Measurements from ENCODE around the genes H3-3B, EVPL, EXOC7 and PRPSAP1.

DNA sequence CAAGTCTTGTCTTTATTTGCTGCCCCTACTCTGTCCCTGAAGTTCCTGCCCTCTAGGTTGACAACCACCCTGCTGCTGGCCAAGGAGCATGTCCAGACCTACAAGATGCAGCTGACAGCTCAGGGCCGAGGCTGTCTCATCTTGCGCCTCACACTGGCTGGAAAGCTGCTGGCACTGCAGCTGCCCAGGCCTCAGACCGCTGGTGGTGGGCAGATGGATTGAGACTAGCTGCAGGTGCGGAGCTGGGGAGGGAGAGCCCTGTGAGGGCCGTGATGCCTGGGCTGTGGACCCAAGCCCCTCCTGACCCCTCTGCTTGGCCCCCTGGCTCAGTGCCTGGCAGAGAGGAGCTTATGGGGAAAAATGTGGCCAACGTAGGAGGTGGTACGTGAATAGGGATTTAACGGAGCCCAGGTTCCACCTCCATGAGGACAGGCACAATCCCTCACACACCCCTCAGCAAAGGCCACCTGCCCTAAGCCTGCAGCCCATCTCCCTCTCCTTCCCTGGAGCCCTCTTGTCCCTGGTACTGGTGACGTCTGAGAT, 6.3 kb downstream of the H3-3B start:
- PRO-cap, result no peak
- RAMPAGE, long total RNA, 4 experiments, result no peak in any of the 4 experiments

DNA sequence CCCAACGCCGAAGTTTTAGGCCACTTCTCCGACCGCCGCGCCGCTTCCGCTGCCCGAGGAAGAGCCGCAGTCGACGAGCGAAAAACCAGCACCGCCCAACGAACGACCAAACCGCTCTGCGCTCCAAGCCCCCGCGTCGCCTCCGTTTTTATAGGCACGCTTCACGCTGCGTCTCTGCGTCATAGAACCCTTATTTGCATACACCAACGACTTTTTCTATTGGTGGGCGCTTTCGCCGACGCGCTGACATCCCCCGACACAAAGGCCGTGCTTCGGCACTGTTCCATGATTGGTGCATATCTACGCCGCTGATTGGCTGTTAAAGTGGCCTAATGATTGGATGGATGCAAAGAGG, at the start of gene H3-3B:
H3-3B (minus strand) TSS at position 124 of the 355 bp plus-strand sequence.
- PRO-cap, result bidirectional peak, plus-strand start outside the sequence, minus-strand start at position 124 of the sequence
- RAMPAGE, long total RNA, 4 experiments, result start-site peak on the minus strand in 3 of 4 experiments, centred at position 121 of the sequence, 9,536 to 11,667 reads per replicate

DNA sequence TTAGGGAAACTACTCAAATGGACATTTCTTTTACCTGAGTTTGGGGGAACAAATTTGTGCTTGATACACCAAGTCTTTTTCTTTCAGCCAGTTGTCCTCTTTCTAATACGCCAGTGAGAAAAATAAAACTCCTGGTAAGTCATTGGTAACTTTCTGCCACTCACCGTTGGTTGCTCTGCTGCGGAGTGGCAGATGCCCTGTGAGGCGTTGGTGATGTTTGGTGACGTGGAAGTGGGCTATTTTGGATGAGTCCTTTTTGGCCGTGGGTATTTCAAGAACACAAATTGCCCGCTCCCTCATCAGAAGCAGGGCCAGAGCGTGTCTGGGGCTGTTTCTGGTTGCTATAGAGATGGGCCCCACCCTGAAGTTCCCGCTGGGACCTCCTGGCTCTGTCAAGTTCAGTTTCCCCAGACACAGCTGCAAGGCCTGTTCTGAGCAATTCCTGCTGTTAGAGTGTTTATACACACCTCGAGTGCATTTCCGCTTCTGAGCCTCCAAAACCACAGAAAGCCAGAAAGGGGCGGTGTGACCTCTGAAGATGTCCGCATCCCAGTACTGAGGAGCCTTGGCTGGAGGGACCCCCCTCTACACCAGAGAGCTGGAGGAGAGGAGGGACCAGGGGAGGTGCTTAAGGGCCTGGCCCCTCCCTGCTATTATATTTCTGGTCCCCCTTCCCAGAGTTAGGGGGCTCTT, 9.2 kb upstream of the WBP2 start:
- PRO-cap, result no peak
- RAMPAGE, long total RNA, 4 experiments, result no peak in any of the 4 experiments

DNA sequence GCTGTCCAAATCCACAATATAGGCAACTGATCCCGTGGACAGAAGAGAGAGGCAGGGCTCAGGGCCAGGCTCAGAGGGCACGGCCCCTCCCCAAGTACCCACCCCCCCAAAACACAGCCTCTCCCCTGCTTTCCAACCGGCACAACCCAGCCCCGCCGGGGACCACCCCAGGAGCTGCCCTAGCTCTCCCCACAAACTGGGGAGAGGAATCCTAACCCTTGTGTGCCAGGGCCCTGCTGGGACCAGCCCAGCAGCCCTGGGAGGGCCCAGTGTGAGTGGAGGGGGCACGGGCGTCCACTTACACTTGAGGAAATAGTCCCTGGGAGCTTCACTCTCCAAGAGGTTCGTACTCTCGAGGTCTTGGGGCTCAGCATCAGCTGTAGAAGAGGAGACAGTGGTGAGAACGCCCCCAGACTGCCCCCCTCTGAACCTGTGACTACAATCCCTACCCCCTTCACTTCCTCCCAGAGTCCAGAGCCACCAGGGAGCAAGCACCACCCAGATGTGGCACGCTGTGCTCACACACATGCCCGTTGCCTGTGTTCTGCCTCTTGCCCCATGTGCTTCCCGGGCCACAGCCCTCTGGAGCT, 3.2 kb downstream of the TRIM47 start:
- PRO-cap, result no peak
- RAMPAGE, long total RNA, 4 experiments, result no peak in any of the 4 experiments

GRCh38 chr17:75909464-75910518, 5.1 kb upstream of the MRPL38 start:
- PRO-cap, result no peak
- RAMPAGE, long total RNA, 4 experiments, result no peak in any of the 4 experiments

GRCh38 chr17:76026823-76027872, at the start of gene EVPL:
Gene EVPL (minus strand): TSS chr17:76027306.
- PRO-cap, result no peak
- RAMPAGE, long total RNA, 4 experiments, result start-site peak on the minus strand in 4 of 4 experiments, at chr17:76027380-76027485 at its widest, 12 to 67 reads per replicate

DNA sequence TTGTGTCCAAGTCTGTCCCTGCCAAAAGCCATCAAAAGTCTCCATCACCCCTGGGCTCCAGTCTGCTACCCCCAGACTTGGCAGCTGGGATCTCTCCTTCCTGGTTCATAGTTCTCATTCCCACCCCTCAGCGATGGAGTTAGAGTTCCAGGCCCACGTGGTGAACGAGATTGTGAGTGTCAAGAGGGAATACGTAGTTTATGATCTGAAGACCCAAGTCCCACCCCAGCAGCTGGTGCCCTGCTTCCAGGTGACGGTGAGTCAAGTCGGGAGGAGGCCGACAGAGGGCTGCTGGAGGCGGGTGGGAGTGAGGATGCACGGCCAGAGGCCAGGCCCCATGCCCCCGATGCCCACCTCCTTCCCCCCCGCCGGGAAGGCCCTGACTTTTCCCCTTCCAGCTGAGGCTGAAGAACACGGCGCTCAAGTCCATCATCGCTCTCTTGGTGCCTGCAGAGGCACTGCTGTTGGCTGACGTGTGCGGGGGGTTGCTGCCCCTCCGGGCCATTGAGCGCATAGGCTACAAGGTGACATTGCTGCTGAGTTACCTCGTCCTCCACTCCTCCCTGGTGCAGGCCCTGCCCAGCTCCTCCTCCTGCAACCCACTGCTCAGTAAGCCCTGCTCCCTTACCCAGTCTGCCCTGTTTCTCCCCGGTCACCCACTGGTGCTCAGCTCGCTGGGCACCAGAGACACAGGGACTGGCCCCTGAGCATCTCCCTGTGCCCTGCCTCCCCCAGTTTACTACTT, 2.3 kb downstream of the ZACN start:
- PRO-cap, result no peak
- RAMPAGE, long total RNA, 4 experiments, result no peak in any of the 4 experiments

GRCh38 chr17:76103584-76104443, at the start of gene EXOC7:
Gene EXOC7 (minus strand): TSS chr17:76103787.
- PRO-cap, result no peak
- RAMPAGE, long total RNA, 4 experiments, result start-site peak on the minus strand in 4 of 4 experiments, at chr17:76103724-76103775 at its widest, 77 to 386 reads per replicate

DNA sequence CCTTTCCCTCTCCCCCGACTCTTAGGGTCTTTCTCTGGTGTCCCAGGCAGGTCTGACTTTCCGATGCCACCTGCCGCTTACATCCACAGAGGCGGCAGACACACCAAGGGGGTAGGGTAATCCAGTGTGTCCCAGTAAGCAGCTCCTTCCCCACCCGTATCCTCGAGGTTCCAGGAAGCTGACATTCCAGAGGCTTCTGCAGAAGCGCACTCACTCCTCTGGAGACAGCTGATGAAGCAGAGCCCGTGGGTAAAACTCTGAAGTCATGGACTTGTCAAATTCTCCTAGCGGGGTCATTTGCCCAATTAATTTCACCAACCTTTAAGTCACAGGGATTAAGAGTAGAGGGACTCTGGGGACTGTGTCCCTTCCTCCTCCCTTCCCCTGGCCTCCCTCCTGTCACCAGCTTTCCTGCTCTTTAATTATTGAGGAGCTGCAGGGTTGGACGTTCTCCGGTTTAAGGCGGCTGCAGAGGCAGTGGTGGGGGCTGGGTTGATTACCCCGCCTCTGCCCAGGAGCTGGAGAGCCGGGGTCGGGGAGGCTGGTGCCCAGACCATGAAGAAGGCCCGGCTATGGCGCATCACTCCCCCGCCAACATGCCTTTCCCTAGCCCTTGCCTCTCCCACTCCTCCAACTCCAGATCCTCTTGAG, 828 bp upstream of the FOXJ1 start:
- PRO-cap, result no peak
- RAMPAGE, long total RNA, 4 experiments, result no peak in any of the 4 experiments

- PRO-cap, result bidirectional peak, plus-strand start at chr17:76265205, minus-strand start at chr17:76264896
- RAMPAGE, long total RNA, 4 experiments, result no peak in any of the 4 experiments
Observed at GRCh38 chr17:76264348-76265028, 660 bp upstream of the UBALD2 start.

DNA sequence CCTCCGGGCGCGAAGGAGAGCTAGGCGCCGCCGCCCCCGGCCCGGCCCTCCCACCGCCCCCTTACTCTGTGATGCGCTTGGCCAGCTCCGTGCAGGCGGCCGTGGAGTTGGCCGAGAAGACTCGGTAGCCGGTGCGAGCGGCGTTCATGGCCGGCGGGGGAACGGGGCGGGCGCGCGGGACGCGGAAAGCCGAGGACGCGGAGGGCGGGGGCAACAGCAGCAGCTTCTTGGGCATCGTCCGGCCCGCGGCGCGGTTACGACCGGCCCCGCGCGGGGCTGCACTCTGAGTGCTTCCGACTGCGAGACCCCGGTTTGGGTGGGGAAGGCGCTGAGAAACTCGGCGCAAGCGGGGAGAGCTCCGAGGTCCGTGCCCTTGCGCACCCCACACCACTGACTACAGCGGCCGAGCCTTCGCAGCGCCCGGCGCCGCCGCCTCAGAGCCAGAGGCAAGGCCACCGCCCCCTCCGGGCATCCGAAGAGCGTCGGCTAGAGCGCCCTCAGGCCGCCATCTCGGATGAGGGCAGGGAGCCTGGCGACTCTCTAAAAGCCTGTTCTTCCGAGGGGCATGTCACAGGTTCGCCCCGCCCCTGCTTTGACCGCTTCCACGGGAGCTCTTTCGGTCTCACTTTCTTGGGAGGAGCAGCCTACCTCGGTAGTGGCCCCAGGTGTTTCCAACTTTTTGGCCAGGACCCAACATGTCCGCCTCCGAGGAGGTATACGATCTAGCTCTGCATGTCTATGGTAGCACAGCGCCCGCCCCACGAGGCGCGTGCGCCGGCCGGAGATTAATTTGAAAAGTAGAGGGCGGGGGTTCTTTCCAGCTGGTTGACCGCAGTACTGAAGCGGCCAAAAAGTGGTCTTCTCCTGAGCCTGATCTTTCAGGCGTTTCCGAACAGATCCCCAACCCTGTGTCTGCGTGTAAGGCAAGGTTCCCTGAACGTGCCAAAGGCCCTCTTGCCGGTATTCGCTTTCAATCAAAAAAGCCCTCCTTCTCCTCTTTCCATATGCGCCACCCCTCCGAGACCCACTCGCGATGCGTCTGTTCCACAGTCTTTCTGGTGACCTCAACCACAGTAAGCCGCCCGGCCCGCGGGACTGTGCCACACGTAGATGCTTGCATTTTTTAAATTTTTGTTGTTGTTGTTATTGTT, at the start of gene PRPSAP1:
PRPSAP1 (minus strand) TSS at position 448 of the 1,151 bp plus-strand sequence.
- PRO-cap, result unidirectional peak, minus-strand start at position 396 of the sequence; unidirectional peak, minus-strand start at position 516 of the sequence
- RAMPAGE, long total RNA, 4 experiments, result start-site peak on the minus strand in 2 of 4 experiments, centred at positions 162 to 446 of the sequence, 21 to 75 reads per replicate

- PRO-cap, result no peak
- RAMPAGE, long total RNA, 4 experiments, result start-site peak on the plus strand in 1 of 4 experiments, at chr17:76386028-76386037 at its widest, 5 reads per replicate
Observed at GRCh38 chr17:76385680-76386350, 1.4 kb downstream of the SPHK1 start.

- PRO-cap, result no peak
- RAMPAGE, long total RNA, 4 experiments, result no peak in any of the 4 experiments
Observed at GRCh38 chr17:76396334-76396830, 12.0 kb downstream of the SPHK1 start.

DNA sequence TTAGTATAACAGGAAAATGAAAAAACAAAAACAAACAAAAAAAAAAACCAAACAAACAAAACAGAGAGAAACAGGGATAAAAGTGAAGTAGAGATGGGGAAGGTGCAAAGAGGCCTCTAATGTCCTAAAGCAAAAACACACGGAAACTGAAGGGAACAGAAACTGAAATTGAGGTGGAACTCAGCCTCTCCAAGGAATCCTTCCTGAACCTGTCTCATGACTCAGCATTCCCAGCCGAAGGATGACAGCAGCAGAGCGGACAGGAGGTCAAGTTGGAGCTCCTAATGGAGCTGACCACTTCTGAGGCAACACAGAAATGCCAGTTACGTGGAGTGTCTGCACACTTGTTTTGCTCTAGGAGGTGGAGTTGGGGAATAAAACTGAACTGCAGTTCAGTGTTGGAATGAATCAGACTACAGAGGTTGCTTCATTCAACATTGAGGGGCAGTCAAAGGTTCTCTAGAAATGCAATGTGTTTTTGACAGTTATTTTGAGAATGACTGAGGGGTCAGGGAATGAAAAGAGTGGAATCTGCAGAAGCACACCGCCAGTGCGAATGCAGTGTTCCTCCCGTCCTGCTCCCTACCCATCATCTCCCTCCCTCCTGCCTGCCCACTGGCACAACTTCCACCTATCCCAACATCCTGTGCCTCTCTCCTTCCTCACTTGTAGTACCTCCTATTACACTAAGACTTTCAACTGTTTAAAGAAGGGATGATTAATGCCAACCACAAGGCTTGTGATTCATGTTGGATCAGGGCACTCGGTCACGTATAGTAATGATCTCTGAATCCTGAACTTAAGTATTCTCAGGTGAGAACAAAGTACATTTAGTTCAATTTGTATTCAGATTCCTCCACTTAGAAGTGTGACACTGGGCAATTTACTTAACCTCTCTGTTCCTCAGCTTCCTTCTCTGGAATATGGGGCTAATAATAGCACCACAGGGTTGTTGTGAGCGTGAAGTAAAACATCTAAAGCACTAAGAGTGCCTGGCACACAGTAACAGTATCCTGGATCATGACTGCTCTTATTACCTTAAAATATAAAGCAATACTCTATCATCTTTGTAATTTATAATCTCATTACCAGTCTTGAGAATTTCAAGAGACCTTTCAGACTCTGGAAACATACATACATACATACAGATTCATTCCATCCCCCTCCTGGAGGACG, 6.1 kb downstream of the UBE2O start:
- PRO-cap, result no peak
- RAMPAGE, long total RNA, 4 experiments, result no peak in any of the 4 experiments

GRCh38 chr17:76480623-76481060, 13.2 kb downstream of the AANAT start:
- PRO-cap, result no peak
- RAMPAGE, long total RNA, 4 experiments, result no peak in any of the 4 experiments

GRCh38 chr17:76529273-76529695, 8.2 kb downstream of the CYGB start:
- PRO-cap, result no peak
- RAMPAGE, long total RNA, 4 experiments, result no peak in any of the 4 experiments

DNA sequence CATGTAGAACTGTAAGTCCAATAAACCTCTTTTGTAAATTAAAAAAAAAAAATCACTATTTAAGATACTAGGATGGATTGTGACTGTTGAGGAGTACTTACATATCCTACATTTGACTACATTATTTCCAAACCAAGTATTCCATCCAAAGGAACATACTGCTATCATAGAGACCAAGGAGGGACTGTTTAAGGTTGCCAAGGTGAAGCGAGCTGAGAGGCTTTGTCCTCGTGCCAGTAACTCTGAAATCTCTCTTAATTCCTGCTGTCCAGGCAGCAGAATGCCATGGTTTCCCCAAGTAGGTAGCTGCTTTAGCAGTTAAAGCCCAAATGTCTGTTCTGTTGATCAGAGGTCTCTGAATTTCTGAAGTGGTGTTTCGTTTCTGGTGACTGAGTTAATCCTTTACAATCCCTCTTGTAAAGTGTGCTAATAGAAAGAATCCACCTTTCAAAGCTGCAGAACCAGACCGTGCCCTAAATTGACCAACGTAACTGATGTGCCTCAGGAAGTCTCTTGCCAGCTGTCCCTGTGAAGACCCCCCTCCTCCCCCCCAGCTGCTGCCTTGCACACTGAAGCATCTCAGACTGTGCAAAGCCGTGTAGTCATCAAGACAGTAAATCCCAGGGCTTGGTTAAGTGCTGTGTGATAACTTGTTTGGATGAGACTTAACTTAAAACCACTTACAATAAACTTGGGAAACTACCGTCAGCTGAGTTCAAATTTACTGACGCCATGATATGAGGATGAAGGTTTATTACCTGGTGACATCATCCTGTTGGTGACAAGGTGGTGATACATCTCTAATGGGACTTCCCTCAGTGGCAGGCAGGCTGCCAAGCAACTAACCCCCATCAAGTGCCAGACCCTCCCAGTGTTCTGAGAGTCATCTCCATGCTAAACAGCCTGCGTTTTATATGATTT, 20.8 kb downstream of the ST6GALNAC2 start:
- PRO-cap, result no peak
- RAMPAGE, long total RNA, 4 experiments, result no peak in any of the 4 experiments

GRCh38 chr17:76567372-76568226, 18.1 kb downstream of the ST6GALNAC2 start:
- PRO-cap, result no peak
- RAMPAGE, long total RNA, 4 experiments, result no peak in any of the 4 experiments

DNA sequence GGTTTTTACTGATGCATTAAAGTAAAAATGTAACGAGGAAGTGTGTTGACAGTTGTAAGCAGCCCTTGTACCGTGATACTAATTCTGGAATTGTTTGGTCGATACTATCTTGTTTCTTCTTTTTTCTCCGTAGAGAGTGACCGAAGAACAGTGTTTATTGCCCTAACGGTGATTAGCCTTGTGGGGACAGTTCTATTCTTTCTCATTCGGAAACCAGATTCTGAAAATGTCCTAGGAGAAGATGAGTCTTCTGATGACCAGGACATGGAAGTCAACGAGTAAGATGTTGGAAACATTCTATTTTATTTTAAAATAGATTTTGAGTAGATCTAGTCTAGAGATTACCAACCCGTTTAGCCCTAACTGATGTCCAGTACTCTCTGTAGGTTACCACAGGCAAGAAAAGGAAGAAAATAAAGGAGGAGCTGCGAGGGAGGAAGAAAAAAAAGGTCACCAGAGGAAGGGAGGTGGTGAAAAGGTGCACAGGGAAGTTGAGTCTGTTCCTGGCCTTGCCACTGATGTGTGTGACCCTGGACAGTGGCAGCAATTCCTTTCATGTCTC, 6.4 kb downstream of the MFSD11 start:
- PRO-cap, result no peak
- RAMPAGE, long total RNA, 4 experiments, result no peak in any of the 4 experiments

DNA sequence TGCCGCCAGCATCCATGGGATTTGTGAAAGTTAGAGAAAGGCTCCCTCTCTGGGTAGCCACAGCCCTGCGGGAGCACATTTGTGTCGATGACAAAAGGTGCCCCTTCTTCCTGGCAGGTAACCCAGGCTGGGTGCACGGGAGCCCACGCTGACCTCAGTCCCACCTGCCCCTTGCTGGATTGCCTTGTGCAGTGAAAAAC, 56.3 kb downstream of the MGAT5B start:
- PRO-cap, result no peak
- RAMPAGE, long total RNA, 4 experiments, result no peak in any of the 4 experiments